ENCODE measurements around the genes GRXCR1 and ZAR1.

DNA sequence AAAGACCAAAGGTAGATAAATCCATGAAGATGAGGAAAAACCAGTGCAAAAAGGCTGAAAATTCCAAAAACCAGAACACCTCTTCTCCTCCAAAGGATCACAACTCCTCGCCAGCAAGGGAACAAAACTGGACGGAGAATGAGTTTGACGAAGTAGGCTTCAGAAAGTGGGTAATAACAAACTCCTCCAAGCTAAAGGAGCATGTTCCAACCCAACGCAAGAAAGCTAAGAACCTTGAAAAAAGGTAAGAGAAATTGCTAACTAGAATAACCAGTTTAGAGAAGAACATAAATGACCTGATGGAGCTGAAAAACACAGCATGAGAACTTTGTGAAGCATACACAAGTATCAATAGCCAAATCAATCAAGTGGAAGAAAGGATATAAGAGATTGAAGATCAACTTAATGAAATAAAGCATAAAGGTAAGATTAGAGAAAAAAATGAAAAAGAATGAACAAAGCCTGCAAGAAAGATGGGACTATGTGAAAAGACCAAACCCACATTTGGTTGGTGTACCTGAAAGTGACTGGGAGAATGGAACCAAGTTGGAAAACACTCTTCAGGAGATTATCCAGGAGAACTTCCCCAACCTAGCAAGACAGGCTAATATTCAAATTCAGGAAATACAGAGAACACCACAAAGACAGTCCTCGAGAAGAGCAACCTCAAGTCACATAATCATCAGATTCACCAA lies 52.9 kb downstream of the SLC30A9 start:
- RRBS: no CpG with 5 or more reads among the region's 5 CpGs

DNA sequence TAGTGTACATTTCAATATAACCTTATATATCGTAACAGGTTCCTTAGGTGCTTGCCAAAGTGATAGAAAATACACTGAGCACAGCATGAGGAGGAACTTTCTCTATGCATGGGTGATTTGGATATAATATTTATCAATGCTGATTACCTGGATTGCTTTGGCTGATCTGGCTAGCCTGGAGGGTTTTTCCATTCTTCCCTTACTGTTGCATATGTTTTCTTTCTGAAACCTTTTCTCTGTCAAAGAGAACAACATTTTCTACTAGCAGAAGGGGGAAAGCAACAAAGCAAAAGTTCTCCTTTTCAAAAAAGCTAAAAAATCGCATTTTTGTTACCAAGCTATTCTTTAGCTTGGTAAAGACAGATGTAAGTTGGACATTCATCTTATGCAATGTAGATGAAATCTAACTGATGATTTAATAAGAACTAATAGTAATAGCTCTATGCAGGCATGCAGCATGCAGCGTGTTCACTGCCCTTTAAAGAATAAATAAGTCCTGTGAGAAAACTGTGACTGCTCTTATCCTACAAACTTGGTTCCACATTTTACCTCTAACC lies at the start of gene GRXCR1:
GRXCR1 (plus strand) TSS at position 424 of the 557 bp plus-strand sequence.
- RRBS: no CpG with 5 or more reads among the region's 3 CpGs

- RRBS: no CpG with 5 or more reads among the region's 18 CpGs
Observed at GRCh38 chr4:44016547-44017347, 431.9 kb downstream of the KCTD8 start.

- RRBS: 7% methylated on average over 1 of the region's 2 CpGs
Observed at GRCh38 chr4:44025355-44025782, 423.2 kb downstream of the KCTD8 start.

DNA sequence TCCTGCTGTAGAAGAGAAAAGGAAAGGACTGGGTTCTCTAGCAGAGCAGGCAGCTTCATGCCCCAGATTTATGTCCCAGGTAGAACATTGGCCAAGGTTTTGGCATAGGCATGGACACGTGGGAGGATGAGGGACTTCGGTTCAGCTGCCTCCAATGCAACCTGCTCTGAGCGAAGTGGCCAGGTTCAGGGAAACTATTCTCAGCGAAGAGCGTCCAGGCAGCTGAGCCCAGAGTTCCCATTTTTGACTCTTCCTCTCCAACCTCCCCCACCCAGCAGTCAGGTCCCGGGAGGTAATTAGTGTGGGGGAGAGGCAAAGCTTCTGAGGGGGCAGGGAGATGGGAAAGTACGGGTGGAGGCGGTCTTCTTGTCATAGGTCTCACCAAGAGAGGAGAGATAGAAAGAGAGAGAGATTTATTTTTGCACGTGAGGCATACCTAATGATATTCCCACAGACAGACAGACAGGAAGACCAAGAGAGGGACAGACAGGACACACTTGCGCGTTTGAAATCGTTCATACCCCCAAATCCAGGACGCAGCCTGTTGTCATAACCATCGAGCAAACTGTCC lies 989 bp downstream of the GABRA4 start:
- RRBS: no CpG with 5 or more reads among the region's 14 CpGs

- RRBS: 10% methylated on average over 30 of the region's 47 CpGs
Observed at GRCh38 chr4:48489899-48490416, at the start of gene ZAR1. TSS of gene ZAR1 (plus strand) at chr4:48490252.

- RRBS: no CpG with 5 or more reads among the region's 9 CpGs
Observed at GRCh38 chr4:48778231-48778853, 1.7 kb downstream of the FRYL start.

DNA sequence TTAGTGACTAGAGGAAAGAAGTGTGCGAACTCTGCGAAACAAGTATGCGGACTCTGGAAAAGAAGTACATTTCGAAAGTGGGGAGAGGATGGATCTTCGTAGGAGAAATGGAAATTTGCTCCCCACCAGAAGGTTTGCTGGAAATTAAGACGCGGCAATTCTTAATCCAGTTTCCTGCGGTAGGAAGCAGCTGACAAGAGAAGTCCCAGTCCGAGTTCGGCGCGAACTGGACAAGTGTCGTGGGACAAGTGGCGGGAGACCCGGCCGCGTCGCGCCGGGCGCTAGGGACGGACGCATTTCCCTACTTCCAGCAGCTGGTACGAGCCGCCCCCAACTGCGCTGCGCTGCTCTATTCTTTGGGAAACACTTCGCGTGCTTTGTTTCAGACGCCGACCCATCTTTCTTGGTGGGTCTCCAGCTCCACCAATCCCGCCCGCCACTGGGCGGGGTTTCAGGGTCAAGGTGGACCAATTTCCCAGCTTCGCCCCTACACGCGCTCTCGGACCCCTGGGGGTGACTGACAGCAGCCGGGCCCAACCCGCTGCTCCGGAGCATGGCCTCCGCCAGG lies 478 bp upstream of the DCUN1D4 start:
- RRBS: 3% methylated on average over 2 of the region's 42 CpGs

DNA sequence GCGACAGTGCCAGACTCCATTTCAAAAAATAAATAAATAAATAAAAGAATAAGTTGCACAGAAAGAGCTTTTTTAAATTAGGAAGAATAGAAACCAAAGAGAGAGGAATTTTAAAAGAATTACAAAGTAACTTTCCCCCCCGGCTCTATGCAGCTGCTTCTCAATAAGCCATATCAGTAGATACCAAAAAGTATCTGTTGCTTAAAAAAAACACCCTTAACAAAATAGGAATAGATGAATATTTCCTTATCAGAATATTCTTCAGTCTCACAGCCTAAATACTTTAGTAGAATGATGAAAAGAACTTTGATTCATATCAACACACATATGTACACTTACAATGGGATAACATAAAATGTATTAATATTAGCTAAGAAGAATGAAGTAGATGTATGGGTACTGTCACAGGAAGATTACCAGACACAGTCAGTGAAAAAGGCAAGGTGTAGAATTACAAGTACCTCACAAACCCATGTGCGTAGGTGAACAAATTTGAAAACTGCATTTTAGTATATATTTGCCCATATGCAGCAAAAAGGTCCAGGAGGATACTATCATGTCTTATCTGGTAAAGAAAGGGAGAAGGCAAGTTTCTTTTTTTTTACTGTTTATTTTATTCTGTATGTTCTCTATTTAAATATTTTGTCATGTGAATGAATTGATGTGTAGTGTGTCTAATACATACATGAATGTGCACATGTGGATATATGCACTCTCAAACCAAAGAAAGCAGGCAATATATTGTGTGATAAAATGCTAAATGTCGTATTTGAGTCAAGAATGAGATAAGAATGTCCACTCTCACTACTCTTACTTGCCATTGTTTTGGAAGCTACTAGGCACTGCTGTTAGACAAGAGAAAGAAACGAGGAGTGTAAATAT lies 40.0 kb downstream of the DCUN1D4 start:
- RRBS: no CpG with 5 or more reads among the region's 5 CpGs

DNA sequence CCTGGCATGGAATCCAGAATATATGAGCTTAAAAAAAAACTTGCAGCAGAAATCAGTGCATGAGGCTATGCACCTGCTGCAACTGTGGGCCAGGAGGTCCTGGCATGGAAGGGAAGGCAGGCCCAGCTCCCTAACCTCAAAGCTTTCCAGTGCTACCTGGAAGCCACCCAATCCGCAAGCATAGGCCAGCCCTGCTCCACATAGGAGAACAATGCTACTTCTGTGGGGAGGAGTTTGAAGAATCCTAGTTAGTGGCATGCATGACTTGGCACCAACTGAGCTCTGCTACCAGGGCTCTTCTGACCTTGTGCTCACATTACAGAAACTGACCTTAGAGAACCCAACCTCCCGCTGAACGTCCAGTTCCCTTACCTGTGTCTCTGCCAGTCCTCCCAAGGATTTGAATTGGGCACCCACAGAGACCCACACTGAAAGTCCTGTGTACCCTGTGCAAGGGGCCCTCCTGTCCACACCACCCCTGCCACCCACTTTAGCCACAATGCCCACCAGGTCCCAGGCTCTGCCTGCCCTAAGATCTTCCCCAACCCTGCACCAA lies 58.8 kb downstream of the USP46 start:
- RRBS: no CpG with 5 or more reads among the region's 3 CpGs

- RRBS: 1% methylated on average over 32 of the region's 96 CpGs
Observed at GRCh38 chr4:52712087-52713088, 38.8 kb downstream of the ERVMER34-1 start.

DNA sequence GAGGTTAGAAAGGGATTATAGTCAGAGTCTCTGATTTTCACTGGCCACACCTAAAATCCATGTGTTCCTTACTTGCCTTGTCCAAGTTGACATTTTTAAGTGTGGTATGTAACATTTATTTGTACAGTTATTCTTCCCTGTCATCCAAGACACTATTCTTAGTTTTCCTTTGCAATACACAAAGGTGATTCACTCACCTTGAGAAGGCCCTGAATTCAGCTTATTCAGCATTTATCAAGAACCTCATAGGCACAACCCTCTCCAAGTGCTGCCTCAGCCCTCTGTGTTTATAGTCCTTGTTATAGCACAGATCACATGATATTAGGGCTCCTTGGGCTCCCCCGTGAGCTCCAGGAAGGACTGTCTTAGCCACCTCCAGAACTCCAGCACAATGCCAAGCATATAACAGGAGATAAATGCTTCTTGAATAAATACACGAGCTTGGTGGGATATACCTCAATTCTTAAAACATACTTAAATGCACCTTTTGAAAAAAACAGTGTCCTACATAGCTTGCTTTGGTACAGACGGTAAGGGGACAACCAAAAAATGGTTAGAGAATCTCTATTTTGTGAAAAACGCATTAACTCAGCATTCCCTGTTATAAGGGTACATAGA lies 152.3 kb downstream of the RASL11B start:
- RRBS: no CpG with 5 or more reads among the region's 4 CpGs

DNA sequence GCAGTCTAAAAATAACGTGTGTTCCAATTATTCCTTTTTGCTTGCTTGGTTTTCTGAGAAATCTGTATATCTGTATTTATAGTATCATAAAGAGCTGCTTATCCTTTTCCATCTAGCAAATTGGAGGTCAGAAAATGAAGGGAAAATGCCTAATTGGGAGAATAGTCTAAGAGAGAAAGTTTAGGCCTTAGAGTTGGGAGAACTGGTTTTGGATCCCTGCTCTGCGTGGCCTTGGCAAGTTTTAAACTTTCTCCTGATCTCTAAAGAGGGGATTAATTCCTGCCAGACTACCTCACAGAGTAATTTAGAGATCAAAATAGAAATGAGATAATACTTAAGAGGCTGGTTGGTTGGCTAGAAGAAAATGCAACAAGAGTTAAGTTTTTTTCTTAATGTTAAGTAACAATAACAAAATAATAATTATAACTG lies 160.3 kb downstream of the RASL11B start:
- RRBS: no CpG with 5 or more reads among the region's 2 CpGs

- RRBS: no CpG with 5 or more reads among the region's 11 CpGs
Observed at GRCh38 chr4:53452726-53453430, 75.4 kb downstream of the FIP1L1 start.

DNA sequence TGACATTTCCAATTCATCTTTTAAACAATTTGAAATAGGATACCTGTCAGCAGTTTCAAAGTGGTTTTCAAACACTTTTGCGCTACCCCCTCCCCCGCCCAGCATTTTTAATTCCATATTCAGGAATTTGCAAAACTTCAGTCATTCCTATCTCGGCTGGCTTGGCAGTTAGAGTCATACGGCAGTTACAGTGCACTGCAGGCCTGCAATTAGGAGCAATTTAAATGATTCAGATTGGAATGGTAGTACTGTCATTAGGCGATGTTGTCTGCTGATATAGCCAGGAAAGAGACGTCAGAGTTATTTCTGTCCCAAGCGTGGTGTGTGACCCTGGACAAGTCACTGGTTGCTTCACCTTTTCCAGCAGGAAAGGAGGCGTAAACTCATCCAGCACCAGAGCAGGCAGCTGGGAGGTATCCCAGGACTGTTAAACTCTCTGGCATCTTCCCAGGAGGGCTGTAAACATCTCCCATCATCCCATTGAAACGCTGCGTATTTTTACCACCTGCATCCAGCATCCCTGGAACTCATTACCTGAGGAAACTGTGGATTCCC lies 790 bp upstream of the LNX1 start:
- RRBS: no CpG with 5 or more reads among the region's 10 CpGs

GRCh38 chr4:53592680-53593407 lies 1.6 kb upstream of the LNX1 start:
- RRBS: 64% methylated on average over 2 of the region's 18 CpGs

GRCh38 chr4:54026732-54027345 lies 37.6 kb downstream of the CHIC2 start:
- RRBS: no CpG with 5 or more reads among the region's 3 CpGs

GRCh38 chr4:54062890-54063678 lies 1.3 kb downstream of the CHIC2 start:
- RRBS: no CpG with 5 or more reads among the region's 6 CpGs

DNA sequence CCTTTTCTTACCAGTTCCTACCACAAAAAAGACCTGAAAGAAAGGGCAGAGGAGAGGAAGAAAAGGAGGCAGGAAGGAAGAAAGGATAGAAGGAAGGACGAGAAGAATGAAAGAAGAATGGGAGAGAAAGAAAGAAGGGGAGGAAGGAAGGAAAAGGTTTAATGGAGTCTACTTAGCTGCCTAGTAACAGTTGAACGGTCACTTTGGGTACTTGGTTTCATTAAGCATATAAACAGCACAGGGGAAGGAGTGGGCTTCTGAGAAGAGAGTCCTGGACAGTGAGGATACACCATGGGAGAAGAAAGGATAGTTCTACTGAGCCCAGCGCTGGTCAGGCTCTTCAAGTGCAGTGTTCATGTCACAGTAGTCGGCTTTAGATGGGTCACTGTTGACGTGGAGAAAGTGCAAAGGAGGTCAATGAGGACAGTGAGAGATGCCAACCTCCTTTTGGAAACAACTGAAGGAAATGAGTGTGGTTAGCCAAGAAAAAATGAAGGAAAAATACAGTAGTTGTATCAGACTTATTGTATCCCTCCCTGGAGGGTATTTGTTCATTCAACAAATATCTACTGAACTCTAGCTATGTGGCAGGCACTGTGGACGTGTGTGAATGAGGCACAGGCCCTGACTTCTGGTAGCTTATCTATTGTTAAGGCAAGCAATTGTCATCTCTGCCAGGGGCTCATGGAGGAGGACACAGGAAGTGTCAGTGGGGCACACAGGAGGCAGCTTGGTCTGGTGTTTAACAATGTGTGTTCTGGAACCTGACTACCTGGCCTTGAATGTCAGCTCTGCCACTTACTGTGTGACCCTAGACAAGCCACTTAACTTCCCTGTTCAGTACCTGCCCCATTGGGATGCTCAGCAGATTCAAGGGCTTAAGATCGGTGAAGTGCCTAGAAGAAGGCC lies 1.3 kb upstream of the CHIC2 start:
- RRBS: no CpG with 5 or more reads among the region's 7 CpGs

DNA sequence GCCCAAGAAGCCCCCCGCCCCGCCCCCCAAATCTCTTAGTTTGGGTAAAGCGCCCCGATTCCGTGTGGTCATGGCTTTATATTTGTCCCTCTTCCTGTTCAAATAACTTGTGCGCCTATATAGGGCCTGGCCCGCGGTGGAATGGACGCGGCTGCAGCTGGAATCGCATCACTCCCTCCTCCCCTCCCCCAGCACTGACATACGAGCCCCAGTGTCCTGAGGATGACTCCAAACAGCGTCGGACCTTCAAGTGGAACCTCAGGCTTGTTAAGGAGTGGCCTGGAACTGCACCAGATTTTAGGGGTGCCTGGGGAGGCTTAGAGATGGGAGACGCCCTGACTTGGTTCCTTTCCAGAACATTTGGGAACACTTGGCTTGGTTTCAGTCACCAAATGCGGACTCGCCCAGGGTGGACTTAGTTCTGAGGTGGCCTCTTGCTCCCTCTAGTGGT lies 11.5 kb upstream of the PDGFRA start:
- RRBS: no CpG with 5 or more reads among the region's 17 CpGs